SK-N-DZ (cell line): ENCODE data around the gene ARMH3.

DNA sequence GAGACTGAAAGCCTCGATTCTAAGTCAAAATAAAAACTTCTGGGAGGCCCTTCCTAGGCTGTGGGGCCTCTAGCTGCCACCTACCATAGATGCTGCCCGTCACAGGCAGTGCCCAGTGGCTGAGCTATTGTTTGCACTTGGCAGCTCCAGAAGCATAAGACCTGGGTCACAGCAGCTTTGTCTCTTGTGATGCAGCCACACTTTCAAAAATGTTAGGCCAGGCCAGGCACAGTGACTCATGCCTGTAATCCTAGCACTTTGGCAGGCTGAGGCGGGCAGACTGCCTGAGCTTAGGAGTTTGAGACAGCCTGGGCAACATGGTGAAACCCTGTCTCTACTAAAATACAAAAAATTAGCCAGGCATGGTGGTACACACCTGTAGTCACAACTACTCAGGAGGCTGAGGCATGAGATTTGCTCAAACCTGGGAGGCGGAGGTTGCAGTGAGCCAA lies 9.5 kb upstream of the KAZALD1 start:
RAMPAGE:
- cytosol, long total RNA: no peak
- nucleus, long total RNA: no peak

DNA sequence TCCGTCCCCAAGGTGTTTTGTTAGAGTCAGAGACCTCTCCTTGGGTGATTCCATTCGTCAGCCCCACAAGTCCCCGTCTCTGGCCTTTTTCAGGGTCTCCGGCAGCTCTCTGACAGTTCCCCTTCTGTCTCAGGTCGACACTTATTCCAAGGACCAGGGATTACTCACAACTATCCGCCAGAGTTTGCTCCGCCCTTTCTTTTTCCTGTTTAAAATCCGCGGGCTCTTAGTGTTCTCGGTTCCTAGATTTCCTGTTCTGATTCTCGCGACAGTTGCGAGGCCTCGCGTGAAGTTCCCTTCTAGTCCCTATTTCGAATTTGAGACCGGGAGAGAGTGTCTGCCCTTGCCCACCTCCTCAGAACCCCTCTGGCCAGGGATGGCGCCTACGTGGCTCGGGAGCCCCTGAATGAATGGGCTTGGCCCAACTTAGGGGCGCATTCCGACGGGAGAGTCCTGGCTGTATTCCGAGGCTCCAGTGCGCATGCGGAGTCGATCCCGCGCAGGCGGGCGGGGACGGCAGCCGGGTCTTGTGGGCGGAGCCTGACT lies 1.2 kb upstream of the KAZALD1 start:
RAMPAGE:
- cytosol, long total RNA: no peak
- nucleus, long total RNA: start-site peak on the minus strand centred at position 213 of the sequence, 28 bp wide, 141 and 45 reads in 2 replicates

DNA sequence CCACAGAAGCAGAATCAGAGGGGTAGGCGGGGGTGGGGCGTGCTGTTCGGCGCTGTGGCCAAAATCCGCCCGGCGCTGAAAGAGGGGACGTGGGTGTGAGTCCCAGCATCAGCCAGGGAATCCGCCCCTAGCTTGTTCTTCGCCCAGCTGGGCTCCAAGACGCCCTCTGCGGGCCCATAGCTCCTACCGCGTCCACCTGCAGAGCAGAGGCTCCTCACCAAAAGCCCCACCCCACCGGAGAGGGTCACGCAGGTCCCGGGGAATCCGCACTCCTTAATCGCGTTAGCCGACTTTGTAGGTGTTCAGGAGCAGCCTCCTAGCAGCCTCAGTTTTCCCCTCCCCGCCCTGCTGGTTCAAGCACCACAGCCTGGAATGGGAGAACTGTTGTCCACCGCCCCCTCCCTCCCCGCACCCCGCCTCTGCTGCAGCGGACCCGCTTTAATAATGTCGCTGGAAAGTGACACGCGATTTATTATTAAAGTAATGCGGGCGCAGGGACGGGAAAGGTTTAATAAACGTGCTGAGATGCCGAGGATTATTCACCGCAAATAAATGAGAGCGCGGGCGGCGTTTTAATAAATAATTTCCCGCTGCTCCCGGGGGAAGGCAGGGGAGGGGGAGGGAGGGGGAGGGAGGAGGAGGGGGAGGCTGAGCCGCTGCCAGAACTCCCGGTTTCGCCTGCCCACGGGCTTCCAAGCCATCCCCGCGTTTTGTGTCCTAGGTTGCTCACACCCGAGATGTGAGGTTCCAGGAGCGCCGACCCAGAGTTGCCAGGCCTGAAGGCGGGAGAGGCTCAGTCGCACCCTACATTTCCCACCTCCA lies 4.9 kb downstream of the KAZALD1 start:
RAMPAGE:
- cytosol, long total RNA: no peak
- nucleus, long total RNA: no peak

RAMPAGE:
- cytosol, long total RNA: no peak
- nucleus, long total RNA: no peak
These were observed 10.3 kb upstream of the TLX1 start for GRCh38 chr10:101120854-101121243.

GRCh38 chr10:101140280-101141097 lies 9.4 kb downstream of the TLX1 start:
RAMPAGE:
- cytosol, long total RNA: no peak
- nucleus, long total RNA: no peak

RAMPAGE:
- cytosol, long total RNA: no peak
- nucleus, long total RNA: no peak
These were observed 26.9 kb downstream of the DPCD start for GRCh38 chr10:101615099-101615443.

DNA sequence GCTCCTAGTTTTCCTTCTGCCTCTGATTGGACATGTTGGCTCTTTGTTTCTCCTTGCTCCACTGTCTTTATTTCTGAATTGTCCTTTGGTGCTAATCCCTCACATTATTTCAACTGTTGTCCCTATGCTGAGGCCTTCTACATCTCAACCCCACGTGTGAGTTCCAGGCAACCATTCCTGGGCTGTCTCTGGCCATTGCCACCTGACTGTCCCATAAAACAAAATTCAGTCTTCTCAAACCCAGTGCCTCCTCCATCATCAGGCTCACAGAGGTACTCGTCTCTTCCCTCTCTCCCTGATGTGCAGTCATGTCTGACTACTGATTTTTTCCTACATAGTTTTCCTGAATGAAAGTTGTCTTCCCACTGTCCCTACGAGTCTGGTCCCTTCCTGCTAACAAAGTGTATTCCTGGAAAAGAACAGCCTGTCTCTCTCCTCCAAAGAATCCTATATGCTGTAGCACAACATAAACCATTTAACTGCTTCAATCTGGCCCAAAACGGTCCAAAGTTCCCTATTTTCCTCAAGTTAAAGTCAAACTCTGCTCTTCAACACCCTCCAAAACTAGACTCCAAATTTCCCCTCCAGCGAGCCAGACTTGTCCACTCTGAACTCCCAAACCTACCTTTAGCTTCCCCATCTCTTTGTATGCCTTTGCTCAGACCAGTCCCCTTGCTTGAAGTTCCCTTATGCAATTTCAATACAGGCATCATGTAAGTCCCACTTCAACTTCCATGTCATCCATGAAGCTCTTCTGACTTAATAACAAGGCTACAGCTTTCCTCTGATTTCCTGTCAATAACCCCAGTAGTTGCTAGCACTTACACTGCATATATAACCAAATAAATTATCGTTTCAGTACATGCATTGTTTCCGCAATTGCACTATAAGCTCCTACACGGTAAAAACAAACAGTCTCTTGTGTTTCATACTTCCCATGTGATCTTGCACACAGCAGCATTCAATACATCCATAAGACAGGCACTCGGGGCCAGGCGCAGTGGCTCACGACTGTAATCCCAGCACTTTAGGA lies 41.8 kb downstream of the FBXW4 start:
RAMPAGE:
- cytosol, long total RNA: no peak
- nucleus, long total RNA: no peak

GRCh38 chr10:101695372-101695491 lies 262 bp upstream of the FBXW4 start:
RAMPAGE:
- cytosol, long total RNA: no peak
- nucleus, long total RNA: no peak

GRCh38 chr10:101828736-101829188 lies 10.5 kb upstream of the OGA start:
RAMPAGE:
- cytosol, long total RNA: no peak
- nucleus, long total RNA: no peak

DNA sequence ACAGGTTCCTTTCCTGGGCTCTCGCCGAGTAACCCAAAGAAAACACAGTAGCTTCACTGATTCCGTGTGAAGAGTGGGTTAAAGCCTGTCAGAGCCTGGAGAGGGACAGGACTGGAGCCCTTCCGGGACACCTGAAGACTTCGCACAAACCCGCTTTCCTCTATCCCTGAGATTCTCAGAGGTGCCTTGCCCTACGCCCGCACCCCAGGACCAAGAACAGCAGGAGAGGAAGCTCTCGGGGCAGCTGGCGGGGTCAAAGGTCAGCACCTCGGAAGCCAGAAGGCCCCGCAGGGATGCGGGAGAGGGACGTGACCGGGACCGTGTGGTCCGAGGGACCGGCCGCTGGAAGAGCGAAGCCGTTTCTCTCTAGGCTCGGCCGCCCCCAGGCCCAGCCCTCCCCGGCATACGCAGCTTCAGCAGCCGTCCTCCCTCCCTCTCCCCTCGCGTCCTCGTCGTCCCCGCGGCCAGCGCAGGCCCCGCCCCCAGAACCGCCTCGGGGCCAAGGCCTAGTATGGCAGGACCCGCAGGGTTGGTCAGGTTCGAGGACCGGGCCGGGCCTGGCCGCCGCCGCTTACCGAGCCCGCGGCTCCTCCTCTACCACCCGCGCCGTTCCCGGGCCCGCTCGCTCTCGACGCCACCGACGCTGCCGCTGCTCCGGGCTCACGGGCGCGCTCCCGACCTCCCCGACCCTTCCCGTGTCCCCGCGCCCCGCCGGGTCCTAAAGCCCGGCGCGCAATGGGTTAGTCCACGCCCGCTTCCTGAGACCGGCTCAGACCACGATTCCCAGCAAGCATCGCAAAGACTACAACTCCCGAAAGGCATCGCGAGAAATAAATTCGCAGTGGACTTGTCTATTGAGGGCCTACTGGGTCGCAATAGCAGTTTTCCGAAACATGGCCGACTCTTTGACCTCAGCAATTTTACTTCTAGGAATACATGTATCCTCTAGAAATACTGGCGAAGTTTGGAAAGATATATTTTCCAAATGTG lies at the start of gene ARMH3:
Gene ARMH3, minus strand, starts transcription at position 664 of the 990 bp plus-strand sequence.
RAMPAGE:
- cytosol, long total RNA: start-site peak on the minus strand centred at position 638 of the sequence, 78 bp wide, 173 and 206 reads in 2 replicates
- nucleus, long total RNA: start-site peak on the minus strand centred at position 615 of the sequence, 32 bp wide, 54 and 62 reads in 2 replicates

DNA sequence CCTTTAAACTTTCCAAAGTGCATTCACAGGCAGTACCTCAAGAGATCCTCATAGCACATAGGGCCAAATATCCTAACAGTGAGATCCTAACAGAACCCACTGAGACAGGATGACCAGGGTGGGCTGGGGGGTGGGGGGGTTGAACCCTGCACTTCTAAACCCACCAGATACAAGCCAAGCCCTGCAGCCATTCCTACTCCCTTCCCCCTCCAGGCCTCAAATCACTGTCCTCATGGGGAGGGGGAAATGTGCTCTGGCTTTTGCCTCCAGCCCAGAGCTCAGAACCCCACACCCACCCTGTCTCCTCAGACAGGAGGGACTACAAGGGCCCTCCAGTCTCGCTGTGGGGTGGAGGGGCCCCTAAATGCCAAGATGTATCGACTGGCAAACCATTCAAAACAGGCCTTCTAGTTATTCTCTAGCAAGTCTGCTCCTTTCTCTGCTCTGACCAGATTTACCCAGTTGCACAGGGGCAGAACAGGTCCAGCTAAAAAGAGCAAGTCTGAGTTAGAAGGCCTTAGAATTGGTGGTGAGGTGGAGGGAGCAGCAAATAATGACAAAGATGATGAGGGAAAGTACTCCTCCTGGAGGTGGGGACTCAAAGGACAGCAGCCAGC lies 3.2 kb downstream of the LDB1 start:
RAMPAGE:
- cytosol, long total RNA: no peak
- nucleus, long total RNA: no peak

DNA sequence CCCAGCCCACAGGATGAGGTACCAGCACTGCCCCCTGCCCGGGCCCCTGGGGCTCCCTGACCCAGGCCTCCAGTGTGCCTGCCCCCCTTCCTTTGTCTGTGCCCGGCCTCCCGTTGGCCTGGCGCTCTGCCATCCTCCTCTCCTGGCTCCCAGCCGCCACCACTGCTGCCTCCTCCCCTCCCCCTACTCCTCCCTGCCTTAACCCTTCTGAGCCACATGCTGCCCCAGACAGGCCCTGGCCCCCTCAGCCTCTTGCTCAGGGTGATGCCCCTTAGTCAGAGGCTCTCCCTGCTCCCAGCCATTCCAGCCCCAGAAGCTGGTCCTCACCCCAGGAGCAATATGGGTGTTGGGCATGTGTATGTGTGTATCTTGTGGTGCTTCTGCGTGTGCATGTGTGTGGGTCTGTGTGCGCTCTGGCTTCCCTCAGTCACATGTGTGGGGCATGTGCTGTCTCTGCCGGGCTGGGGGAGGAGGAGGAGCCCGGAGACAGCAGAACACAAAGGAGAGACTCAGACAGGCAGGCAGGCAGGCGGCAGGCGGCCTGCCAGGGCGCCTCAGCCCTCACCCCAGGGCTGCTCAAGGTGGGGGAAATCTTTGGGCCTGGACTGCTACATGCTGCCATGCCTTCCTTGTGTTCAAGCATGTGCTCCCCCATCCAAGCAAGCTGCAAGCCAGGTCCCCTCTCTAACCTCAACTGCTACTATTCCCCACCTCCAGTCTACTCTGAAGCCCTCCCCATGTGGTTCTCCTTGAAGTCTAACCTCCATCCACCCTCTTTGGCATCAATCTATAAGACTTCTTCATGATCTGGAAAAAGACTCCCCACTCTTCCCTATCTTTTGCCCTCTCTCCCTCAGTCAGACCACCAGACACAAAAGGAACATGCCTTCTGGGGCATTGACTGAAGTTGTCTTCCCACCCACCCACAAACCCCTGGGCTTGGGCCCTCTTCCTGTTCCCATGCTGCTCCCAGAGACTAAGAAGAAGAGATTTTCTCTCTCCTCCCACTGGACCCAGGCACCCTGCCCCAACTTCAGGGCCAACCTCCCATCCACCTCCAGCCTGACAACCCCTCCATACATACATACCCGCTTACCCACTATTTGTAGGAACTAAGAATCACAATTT lies 2.3 kb downstream of the LDB1 start:
RAMPAGE:
- cytosol, long total RNA: no peak
- nucleus, long total RNA: no peak

RAMPAGE:
- cytosol, long total RNA: no peak
- nucleus, long total RNA: no peak
These were observed 8.4 kb downstream of the NOLC1 start for GRCh38 chr10:102160422-102161080.

RAMPAGE:
- cytosol, long total RNA: no peak
- nucleus, long total RNA: no peak
These were observed 23.2 kb downstream of the NOLC1 start for GRCh38 chr10:102175356-102175781.

DNA sequence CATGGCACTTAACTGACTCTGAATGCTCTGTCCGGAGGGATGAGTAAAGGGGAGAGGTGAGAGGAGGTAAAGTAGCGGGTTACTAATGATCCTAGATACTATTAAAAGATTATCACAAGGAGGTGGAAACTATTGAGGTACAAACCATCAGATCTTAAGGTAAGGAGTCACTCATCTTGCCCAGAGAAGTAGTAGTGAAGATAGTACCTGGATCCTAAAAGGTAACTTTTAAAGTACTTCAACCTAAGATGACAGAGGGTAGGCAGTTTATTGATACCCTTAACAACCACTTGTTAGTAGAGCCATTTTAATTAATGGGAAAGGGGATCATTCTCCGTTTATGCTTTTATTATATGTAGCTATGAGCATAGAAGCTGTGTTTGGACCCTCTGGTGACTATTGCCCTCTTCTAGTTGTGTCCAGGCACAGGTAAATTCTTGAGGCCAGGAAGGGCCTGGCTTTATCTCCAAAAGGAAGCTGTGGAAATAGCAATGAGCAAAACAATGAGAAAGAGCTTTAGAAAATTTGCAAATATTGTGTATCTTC lies 37.7 kb downstream of the GBF1 start:
RAMPAGE:
- cytosol, long total RNA: no peak
- nucleus, long total RNA: no peak

DNA sequence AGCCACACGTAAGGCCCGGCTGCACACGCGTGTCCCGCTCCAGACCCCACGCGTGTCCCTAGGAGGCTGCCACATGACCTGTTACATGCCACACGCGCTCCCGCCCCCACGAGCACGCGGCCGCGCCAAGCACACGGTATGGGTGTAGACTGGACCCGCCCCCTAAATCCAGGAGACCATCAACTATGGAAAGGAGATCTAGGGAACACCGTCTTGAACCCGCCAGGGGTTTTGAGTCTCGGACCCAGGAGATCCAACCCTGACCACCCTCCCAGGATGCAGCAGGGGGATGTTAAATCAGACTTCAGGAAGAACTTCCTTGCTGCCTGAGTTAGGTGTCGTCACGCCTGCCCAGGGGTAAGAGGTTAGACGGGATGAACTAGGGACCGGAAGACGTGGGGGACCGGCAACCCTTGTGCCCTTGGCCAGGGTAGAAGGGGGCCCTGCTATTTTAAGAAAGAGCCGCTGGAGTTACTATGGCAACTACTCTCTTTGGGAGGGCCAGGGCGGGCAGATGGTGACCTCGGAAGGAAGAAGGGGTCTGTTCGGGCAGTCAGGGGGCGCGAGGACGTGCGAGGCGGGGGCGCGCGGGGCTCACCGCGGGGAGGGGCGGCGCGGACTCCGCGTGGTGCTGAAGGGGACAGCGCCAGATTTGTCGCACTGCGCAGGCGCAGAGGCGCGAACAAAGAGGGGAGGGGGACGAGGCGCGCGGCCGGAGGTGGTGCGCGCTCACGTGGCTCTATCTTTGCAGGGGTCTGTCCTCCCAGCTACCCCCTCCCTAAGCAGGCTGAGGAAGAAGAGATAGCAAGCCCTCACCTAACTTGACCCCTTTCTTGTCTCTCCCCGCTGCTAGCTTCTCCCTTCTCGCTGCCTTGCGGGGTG lies 714 bp upstream of the PSD start:
RAMPAGE:
- cytosol, long total RNA: no peak
- nucleus, long total RNA: start-site peak on the minus strand centred at position 204 of the sequence, 300 bp wide, 7 and 5 reads in 2 replicates; start-site peak on the plus strand centred at position 724 of the sequence, 115 bp wide, 17 and 18 reads in 2 replicates

DNA sequence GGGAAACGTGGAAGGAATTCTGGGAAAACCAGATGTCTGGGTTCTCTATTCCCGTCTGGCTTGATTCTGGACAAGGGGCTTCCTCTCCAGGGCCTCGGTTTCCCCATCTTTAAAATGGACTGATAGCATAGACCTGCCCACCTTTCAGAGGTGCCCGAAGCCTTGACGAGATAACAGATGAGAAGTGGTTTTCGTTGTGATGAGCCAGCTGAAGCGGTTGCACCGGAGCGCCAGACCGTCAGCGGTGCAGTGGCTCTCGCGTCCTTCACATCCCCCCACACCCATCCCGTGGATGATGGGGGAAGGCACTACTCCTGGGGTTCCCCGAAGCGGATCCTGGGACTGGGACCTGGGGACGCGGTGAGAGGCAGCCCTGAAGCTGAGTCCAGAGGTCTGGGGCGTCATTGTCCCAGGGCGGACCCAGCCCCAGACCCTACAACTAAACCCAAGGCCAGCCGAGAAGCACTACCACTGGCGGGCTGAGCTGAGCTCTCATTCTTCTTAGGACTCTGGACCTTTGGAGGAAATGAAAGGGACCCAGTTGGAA lies 623 bp upstream of the FBXL15 start:
RAMPAGE:
- cytosol, long total RNA: no peak
- nucleus, long total RNA: no peak

DNA sequence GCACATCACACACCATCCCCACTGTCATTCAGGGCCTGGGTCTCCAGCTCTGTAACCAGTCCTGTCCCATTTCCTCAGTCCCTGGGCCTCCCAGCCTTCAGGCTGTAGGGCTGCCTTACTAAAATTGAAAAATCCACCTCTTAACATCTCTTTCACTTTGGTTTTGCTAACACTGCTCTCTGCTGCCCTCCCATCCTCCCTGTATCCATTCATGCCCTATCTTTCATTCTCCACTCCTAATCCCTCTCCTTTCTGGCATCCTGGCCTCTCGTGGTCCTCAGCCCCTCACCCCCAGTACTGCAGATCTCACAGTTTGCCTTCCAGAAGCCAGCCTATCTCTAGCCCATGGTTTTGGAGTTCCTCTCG lies 13.2 kb upstream of the TRIM8 start:
RAMPAGE:
- cytosol, long total RNA: no peak
- nucleus, long total RNA: no peak

DNA sequence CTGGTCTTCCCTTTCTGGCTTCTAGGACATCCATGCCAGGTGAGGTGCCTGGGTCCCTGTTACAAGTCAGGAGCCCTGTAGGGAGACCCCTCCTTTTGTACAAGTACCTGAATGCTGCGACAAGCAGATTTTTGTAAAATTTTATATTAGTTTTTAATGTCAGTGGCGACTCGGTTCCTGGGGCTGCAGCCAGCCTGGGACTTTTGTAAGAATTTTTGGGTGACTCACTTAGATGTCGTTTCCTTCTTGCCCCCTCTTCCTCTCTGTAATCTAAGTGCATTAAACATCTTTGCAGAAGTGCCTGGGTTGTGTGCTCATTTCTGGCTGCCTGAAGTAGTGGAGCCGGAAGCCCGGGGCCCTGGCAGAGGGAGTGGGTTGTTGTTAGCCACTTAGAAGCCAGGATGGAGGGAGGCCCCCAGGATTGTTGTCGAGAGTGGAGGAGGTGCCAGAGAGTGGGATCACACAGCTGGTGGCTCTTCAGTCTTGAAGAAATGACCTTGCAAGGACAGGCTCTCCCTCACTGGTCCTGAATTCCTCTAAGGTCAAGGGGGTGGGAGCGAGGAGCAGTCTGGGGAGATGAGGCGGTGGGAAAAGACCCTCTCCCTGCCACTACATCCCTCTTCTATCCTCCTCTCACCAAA lies 11.0 kb upstream of the TRIM8 start:
RAMPAGE:
- cytosol, long total RNA: no peak
- nucleus, long total RNA: no peak

DNA sequence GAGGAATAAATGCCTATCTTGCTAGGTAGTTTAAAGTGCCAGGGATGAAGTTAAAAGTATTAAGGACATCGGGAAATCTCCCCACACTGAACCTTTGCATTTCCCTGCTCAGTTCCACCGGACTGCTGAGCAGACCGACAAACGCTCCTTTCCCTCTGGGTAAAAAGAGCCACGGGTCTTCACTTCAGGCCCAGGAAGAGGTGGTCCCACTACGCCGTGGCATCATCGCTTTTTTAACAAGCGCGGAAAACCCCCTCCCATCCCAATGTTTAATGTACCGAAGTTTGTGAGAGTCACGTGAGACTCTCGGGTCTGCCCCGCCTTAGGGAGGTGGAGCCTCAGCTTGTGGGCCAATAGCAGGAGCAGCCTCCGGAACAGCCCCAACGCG lies 2.4 kb upstream of the TRIM8 start:
RAMPAGE:
- cytosol, long total RNA: start-site peak on the minus strand centred at position 229 of the sequence, 62 bp wide, 17 and 30 reads in 2 replicates
- nucleus, long total RNA: no peak